Testis (tissue), 5 donors: ENCODE measurements around a stretch of chr14.

DNA sequence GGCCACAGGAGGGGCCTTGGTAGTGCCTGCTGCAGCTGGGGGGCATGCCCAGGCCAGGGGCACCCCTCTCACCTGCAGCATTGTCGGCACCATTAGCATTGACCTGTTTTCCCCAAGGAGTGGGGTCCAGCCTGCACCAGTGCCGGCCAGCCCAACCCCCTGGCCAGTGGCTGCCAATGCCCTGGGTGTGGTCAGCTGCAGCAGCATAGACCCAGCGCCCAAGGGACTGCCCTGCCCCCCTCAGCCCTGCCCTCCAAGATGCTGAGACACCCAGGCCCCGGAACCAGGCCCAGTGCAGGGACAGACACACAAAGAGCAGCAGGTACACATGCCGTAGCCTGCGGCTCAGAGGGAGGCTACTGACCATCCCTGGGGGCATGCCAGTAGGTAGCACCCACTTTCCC, 1.1 kb downstream of the AHNAK2 start:
- PRO-cap, 3 experiments: no peak in any of the 3 experiments
- RAMPAGE, long total RNA, 2 experiments: no peak in any of the 2 experiments
- RRBS: no CpG with 5 or more reads among the region's 6 CpGs

- PRO-cap, 3 experiments: no peak in any of the 3 experiments
- RAMPAGE, long total RNA, 2 experiments: no peak in any of the 2 experiments
- RRBS: no CpG with 5 or more reads among the region's 12 CpGs
These were observed 1.7 kb downstream of the CDCA4 start for GRCh38 chr14:105019152-105019571.

DNA sequence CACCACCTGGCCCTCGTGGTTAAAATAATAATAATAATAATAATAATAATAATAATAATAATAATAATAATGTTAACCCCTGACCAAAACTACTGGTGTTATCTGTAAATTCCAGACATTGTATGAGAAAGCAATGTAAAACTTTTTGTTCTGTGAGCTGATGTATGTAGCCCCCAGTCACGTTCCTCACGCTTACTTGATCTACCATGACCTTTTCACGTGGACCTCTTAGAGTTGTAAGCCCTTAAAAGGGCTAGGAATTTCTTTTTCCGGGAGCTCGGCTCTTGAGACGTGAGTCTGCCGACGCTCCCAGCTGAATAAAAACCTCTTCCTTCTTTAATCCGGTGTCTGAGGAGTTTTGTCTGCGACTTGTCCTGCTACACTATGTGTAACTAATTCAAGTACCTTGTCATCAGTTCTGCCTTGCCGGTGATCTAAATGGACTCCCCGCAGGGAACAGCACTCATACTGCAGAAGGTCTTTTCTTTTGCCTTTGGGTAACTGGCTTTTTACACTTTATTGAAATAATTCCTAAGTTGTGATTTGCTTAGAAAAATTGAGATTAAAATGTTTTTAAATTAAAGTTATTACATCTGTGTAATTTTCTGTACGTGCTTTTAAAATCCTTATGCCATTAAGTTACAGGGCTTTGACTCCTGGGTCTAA, 17.8 kb upstream of the CDCA4 start:
- PRO-cap, 3 experiments: no peak in any of the 3 experiments
- RAMPAGE, long total RNA, 2 experiments: no peak in any of the 2 experiments
- RRBS: 78% methylated on average over 1 of the region's 14 CpGs

DNA sequence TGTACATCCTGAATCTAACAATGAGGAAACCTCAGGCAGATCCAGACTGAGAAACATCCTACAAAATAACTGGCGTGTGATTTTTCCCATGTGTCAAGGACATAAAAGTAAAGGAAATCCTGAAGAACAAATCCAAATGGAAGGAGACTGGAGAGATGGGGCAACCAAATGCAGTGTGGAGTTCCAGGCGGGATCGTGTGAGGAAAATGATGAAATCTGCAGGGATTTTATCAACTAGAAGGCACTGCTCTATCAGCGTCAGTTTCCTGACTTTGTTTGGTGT, 43.1 kb upstream of the GPR132 start:
- PRO-cap, 3 experiments: no peak in any of the 3 experiments
- RAMPAGE, long total RNA, 2 experiments: no peak in any of the 2 experiments
- RRBS: no CpG with 5 or more reads among the region's 4 CpGs

DNA sequence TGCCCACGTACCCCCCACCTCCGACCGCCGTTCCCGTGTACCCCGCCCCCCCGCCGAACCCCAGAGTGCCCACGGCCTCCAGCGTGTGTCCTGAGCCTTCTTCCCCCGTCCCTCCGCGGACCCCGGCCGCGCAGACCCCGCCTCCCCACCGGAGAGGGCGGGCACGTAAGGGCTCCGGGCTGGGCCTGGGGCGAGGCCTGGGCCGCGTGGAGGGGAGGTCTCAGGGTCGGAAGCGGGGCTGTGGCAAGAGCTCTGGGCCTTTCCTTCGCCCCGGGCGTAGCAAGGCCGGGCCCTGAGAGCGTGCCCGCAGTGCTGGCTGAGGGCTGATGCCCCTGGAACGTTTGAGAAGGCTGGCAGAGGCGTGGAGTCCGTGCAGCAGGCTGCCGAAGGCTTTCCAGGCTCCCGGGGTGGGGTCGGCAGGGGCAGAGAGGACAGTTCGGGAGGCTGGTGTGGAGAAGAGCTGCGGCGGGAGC, 359 bp downstream of the TEX22 start:
- PRO-cap, 3 experiments: peak in 1 of 3 experiments; most common plus-strand start position 195 of the sequence (in 1); most common minus-strand start position 115 of the sequence (in 1)
- RAMPAGE, long total RNA, 2 experiments: no peak in any of the 2 experiments
- RRBS: 3% methylated on average over 12 of the region's 41 CpGs

GRCh38 chr14:105410931-105412274, 8.2 kb upstream of the MTA1 start:
- PRO-cap, 3 experiments: peak in 3 of 3 experiments; most common plus-strand start chr14:105411489 (in 1); most common minus-strand start chr14:105411491 (in 2)
- RAMPAGE, long total RNA, 2 experiments: no peak in any of the 2 experiments
- RRBS: 1% methylated on average over 27 of the region's 93 CpGs

DNA sequence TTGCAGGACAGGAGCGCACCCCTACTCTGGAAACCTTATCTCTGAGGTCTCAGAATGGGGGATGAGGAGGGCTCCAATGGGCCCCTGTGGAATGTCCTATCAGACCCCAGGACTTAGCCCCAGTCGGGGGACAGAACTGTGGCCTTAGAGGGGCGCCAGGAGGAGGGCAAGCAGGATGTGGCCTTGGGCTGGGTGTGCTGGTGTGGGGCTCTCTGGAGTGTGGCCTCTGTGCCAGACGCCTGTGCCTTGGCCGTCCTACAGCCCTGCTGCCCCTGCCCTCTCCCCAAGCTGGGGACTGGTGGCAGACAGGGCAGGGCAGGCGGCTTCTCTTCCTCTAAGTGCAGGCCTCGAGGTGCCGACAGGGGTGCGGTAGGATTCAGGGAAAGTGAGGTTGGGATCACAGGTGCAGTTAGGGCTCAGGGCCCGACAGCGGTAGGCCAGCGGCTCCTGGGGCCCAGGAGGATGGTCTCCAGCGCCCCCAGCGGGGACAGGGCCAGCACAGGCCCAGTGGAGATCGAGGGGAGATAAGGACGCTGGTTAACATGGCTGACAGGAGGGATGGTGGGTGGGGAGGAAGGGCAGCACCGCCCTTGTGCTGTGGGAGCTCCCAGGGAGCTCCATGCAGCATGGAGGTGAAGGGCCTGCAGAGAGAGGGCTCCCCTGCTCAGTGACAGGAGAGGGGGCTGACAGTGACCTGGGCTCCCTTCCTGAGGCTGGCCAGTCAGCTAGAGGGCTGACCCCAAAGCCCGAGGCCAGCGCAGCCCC, 1.0 kb upstream of the CRIP1 start:
- PRO-cap, 3 experiments: no peak in any of the 3 experiments
- RAMPAGE, long total RNA, 2 experiments: no peak in any of the 2 experiments
- RRBS: no CpG with 5 or more reads among the region's 19 CpGs

DNA sequence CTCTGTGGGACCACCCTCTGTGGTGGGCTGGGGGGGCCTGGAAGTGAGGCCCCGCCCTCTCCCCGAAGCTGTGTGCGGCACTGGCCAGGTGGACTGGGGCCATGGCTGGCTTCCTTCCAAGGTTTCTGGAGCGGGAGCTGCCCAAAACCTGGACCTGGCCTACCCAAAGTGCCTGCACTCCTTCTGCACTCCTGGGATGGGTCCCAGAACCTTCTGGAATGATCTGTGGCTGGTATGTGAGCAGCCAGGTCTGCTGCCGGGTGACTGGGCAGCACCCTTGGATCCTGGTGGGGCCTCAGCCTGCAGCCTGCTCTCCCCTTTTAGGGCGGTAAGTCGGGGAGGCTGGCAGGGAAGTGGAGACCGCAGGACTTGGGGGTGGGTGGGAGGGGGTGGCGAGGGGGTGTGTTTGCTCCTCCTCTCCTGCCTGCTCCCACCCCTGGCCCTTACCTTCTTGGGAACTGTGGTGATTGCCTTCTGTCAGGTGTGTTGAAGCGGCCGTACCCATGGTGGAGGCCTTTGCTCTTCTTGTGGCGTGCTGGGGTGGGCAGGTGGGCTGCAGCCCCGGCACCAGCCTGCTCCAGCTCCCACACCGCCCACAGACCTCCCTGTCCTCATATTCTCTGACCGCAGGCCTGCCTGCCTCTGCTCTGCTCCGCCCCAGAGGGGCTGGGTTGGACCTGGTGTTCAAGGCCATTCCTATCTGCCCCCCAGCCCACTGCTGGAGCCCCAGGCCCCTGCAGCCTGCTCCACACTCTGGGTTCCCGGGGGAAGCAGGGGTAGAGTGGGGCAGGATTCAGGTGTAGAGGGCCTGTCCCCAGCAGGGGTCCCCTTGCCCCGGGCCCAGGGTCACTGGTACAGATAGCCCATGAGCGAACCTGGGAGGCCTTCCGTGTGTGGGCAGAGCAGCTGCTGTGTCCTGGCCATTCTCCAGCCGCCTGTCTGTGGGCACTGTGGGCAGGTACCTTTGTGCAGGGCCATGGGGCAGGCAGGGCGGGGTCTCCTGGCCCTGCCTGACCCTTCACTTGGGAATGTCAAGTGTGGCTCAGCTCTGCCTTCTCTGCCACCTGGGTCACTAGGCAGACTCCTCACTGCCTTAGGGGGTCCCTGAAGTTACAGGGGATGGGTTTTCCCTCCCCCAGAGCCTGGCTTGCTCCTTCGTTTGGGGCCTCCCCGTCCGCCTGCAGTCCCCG, 5.1 kb downstream of the TEDC1 start:
- PRO-cap, 3 experiments: no peak in any of the 3 experiments
- RAMPAGE, long total RNA, 2 experiments: no peak in any of the 2 experiments
- RRBS: 80% methylated on average over 2 of the region's 26 CpGs

- PRO-cap, 3 experiments: no peak in any of the 3 experiments
- RAMPAGE, long total RNA, 2 experiments: no peak in any of the 2 experiments
- RRBS: no CpG with 5 or more reads among the region's 51 CpGs
These were observed 46.0 kb downstream of the TMEM121 start for GRCh38 chr14:105572025-105573061.

- PRO-cap, 3 experiments: no peak in any of the 3 experiments
- RAMPAGE, long total RNA, 2 experiments: no peak in any of the 2 experiments
- RRBS: no CpG with 5 or more reads among the region's 8 CpGs
These were observed 174.4 kb downstream of the TMEM121 start for GRCh38 chr14:105700570-105701356.

DNA sequence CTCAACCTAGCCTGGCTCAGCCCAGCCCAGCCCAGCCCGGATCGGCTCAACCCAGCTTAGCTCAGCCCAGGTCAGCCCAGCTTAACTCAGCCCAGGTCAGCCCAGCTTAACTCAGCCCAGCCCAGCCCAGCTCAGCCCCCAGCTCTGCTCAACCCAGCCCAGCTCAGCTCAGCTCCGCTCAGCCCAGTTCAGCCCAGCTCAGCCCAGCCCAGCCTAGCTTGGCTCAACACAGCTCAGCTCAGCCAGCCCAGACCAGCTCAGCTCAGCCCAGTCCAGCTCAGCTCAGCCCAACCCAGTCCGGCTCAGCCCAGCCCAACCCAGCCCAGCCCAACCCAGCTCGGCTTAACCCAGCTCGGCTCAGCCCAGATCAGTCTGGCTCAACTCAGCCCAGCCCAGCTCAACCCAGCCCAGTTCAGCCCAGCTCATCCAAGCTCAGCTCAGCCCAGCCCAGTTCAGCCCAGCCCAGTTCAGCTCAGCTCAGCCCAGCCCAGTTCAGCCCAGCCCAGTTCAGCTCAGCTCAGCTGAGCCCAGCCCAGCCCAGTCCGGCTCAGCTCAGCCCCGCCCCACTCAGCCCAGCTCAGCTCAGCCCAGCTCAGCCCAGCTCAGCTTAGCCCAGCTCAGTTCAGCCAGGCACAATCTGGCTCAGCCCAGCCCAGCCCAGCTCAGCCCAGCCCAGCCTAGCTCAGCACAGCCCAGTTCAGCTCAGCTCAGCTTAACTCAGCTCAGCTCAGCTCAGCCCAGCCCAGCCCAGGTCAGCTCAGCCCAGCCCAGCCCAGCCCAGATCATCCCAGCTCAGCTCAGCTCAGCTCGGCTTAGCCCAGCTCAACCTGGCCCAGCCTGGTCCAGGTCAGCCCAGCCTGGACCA, 331.7 kb downstream of the TMEM121 start:
- PRO-cap, 3 experiments: no peak in any of the 3 experiments
- RAMPAGE, long total RNA, 2 experiments: no peak in any of the 2 experiments
- RRBS: no CpG with 5 or more reads among the region's 9 CpGs

GRCh38 chr14:105860422-105861635, 334.4 kb downstream of the TMEM121 start:
- PRO-cap, 3 experiments: no peak in any of the 3 experiments
- RAMPAGE, long total RNA, 2 experiments: no peak in any of the 2 experiments
- RRBS: no CpG with 5 or more reads among the region's 24 CpGs

DNA sequence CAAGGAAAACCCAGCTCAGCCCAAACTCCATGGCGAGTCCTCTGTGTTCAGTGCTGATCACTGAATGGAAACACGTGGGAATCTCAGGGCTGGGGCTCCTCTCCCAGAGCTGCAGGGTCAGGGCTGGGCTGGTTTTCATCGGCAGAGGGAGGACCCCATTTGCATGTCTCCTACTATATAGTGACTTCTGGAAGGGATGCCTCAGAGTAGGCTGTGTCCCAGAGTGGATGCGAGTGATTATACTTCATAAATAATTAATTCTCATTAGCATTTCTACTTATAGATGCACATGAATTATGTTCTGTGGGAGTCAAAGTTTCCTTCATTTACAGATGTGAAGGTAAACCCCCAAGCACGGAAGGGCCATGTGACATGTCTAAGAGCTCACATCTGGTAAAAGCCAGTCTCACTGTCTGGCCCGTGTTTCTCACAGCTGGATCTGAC, 685.0 kb downstream of the TMEM121 start:
- PRO-cap, 3 experiments: no peak in any of the 3 experiments
- RAMPAGE, long total RNA, 2 experiments: no peak in any of the 2 experiments
- RRBS: no CpG with 5 or more reads among the region's 6 CpGs

- PRO-cap, 3 experiments: no peak in any of the 3 experiments
- RAMPAGE, long total RNA, 2 experiments: no peak in any of the 2 experiments
- RRBS: 97% methylated on average over 4 of the region's 11 CpGs
These were observed 980.7 kb downstream of the TMEM121 start for GRCh38 chr14:106506812-106507695.

GRCh38 chr14:106790783-106791463, 1264.5 kb downstream of the TMEM121 start:
- PRO-cap, 3 experiments: no peak in any of the 3 experiments
- RAMPAGE, long total RNA, 2 experiments: no peak in any of the 2 experiments
- RRBS: no CpG with 5 or more reads among the region's 9 CpGs

- PRO-cap, 3 experiments: peak in 3 of 3 experiments; most common plus-strand start chr14:106844180 (in 2); most common minus-strand start chr14:106844163 (in 3)
- RAMPAGE, long total RNA, 2 experiments: start-site peak on the minus strand in 1 of 2 experiments, at chr14:106843430-106844267 at its widest, 9 reads per replicate
- RRBS: no CpG with 5 or more reads among the region's 13 CpGs
These were observed 1317.4 kb downstream of the TMEM121 start for GRCh38 chr14:106843737-106844312.

DNA sequence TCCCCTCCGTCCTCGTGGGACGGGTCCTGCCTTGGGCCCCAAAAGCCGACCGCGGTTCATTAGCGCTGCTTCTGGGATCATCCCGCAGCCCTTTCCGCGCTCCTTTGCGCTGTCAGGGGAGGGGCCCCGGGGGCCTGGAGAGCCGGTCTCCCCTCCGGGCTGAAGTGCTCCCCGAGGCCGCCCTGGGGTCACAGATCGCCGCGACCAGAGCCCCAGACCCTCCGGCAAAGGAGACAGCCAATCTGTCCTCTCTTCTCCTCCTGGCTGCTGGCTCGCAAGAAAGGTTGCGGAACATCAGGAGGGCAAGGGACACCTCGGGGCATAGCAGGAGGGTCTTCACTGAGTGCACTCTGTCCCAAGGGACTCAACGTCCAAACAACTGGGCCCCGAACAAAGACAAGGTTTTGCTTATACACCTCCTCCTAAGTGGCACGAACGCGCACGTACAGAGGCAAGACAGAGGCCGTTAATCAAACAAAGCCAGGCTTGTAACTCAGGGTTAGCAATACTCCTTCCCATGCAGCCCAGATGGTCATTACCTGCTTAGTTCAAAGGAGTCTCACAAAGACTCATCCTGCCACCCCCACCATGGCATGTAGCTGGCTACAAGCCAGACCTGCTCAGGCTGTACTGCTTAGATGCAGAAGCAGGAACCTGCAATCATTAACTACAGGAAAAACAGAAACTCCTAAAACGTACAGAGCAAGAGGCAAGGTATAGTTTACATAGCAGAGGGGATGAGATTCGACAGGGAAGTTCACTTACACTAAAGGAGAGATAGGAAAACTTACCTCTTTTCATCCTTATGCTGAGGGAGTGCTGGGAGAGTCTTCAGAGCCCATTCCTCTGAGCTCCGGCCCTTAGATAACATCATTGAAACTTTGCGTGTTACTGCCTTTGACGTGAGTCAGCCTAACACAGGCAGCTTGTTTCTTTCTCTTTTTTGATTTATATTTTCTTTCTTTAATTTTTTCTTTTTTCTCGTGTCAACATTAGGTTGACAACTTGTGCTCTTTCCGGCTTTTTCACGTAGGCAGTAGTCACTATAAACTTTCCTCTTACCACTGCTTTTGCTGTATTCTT, 1319.0 kb downstream of the TMEM121 start:
- PRO-cap, 3 experiments: peak in 3 of 3 experiments; most common plus-strand start position 891 of the sequence (in 2); most common minus-strand start position 848 of the sequence (in 2)
- RAMPAGE, long total RNA, 2 experiments: start-site peak on the plus strand in 1 of 2 experiments, centred at positions 649 to 873 of the sequence, 6 reads per replicate; start-site peak on the minus strand in 1 of 2 experiments, centred at position 847 of the sequence, 24 reads per replicate
- RRBS: 8% methylated on average over 7 of the region's 38 CpGs

DNA sequence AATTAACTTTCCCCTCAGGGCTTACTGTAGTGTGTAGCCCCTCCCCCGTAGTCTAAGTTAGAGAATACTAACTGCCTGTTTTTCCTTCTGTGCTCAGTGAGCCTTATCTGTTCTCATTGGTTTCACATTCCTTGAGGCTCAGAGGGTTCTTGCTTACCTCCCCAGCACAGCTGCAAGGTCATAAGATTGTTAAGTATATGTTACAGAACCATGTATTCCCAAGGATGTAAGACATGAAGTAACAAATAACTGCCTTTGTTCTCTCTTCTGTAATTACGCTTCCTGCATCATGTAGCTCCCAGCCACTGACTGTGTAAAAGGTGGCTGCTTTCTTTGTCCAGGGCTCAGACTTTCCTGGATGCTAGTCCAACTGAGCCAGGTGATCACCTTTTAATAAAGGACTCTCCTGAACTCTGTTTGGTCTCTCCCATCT, 1351.2 kb downstream of the TMEM121 start:
- PRO-cap, 3 experiments: peak in 2 of 3 experiments; most common plus-strand start position 258 of the sequence (in 1); most common minus-strand start position 54 of the sequence (in 2)
- RAMPAGE, long total RNA, 2 experiments: no peak in any of the 2 experiments
- RRBS: no CpG with 5 or more reads among the region's 2 CpGs